Breast (tissue), 4 donors: ENCODE measurements around a stretch of chr21.

GRCh38 chr21:41489330-41489728 is 18.6 kb downstream of the TMPRSS2 start:
- PRO-cap, 3 experiments, result no peak in any of the 3 experiments
- RRBS, result no CpG with 5 or more reads among the region's 7 CpGs

GRCh38 chr21:41559979-41560730 is 52.2 kb upstream of the TMPRSS2 start:
- PRO-cap, 3 experiments, result no peak in any of the 3 experiments
- RRBS, result 83% methylated on average over 2 of the region's 17 CpGs

DNA sequence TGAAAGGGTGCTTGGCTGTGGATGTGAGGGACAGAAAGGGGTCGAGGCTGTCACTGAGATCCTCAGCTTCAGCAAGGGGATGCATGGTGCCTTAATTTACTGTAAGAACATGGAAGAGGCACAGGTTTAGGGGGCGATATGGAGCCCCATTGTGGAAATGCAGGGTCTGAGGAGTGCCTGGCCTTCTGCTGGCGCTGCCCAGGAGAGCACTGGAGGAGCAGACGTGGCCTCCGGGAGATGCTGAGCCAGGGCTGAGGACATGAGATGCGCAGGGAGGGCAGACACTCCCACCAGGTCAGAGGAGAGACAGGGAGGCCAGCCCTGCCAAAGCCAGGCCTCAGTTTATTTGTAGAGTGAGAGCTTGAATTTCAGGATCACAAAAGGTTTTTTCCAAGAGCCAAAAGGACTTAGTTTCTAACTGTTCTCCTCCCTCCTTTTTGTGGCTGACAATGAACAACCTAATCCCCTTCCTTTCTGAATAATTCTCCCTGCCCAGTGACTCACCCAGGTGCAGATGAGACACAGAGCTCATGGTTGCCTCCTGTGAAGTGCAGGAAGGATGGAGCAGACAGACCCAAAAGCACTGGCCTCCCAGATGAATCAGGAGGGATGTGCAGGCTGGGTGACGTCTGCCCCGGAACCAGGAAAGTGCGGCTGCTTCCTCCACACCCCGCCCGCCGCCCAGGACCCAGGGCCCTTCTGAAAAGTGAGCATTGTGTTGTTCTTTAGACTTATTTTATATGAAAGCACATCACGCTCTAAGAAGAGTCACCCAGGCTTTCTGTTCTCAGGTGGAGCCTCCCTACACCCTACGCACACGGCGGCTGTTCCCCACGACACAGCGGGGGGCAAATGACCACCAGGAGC is 73.0 kb upstream of the TMPRSS2 start:
- PRO-cap, 3 experiments, result no peak in any of the 3 experiments
- RRBS, result no CpG with 5 or more reads among the region's 18 CpGs

GRCh38 chr21:41592984-41593571 is 85.1 kb upstream of the TMPRSS2 start:
- PRO-cap, 3 experiments, result no peak in any of the 3 experiments
- RRBS, result 92% methylated on average over 2 of the region's 12 CpGs

DNA sequence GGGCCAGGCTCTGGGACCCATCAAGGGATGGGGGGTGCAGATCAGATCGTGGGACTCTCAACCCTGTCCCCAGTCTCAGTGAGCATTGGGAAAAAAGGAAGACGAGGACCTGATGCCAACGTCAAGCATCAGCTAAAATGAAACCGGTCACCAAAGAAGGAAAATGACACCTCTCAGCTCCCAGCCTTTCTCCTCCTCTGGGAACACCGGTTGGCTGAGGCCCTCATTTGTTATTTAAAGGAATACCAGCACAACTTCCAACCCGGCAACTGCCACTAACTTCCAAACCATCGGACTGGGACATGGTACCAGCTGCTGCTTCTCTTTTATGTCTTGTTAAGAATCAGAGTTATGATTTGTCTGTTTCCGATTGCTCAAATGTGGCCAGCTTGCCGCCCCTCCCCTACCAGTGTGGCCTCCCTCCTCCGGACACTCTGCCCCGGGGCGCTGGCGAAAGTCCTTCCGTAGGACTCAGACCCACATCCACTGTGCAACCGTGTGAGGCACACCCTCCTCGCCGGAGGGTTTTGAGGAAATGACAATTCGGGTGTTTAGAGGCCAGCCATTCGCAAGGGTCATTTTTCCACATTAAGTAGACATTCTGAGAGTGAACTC is 5.7 kb downstream of the RIPK4 start:
- PRO-cap, 3 experiments, result no peak in any of the 3 experiments
- RRBS, result 12% methylated on average over 9 of the region's 19 CpGs

DNA sequence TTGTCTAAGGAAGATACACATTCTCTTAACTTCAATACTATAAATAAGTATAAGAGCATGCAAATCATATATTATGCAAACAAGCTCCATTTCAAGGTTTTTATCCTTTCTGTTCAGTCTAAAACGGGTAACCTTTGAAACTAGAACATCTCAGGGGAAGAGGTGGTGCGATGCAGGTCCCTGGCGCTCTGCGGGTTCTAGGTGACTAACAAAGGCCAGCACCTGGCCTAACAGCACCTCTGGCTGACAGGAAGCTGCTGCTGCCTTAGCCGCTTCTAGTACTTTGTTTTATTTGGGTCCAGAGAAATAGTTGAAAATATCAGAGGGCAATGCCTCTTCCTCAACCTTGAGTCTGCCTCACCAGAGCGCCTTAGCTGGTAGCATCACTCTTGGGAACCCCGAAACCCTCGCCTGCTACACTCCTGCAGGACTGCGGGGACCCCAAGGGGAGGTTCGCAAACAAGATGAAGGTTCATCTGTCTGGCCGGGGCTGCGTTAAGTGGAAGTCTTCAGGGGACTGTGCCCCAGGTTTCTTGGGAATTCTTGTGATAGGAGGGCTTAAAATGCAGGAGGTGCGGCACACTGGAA is 45.5 kb downstream of the PRDM15 start:
- PRO-cap, 3 experiments, result no peak in any of the 3 experiments
- RRBS, result no CpG with 5 or more reads among the region's 13 CpGs

GRCh38 chr21:41835365-41836381 is 43.5 kb downstream of the PRDM15 start:
- PRO-cap, 3 experiments, result no peak in any of the 3 experiments
- RRBS, result no CpG with 5 or more reads among the region's 50 CpGs

GRCh38 chr21:42028972-42029296 is 18.8 kb upstream of the ZBTB21 start:
- PRO-cap, 3 experiments, result no peak in any of the 3 experiments
- RRBS, result no CpG with 5 or more reads among the region's 3 CpGs

GRCh38 chr21:42056400-42057532 is 14.4 kb upstream of the UMODL1 start:
- PRO-cap, 3 experiments, result no peak in any of the 3 experiments
- RRBS, result no CpG with 5 or more reads among the region's 31 CpGs

DNA sequence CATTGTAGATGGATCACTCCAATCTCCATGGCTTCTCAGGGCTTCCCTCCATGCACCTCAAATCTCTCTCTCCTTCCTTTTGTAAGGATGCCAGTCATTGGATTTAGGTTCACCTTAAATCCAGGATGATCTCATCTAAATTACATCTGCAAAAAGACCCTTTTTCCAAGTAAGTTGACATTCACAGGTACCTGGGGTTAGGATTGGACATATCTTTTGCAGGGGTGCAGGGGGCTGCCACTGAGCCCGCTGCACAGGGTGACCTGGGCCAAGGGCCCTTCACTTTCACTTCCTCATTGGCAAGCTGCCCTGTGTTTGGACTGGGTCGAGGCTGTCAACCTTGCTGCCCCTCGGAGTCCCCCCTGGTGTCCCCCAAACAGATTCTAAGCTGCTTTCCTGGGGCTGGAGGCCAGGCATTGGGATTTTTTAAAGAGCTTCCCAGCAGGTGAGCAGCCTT is 8.0 kb upstream of the UMODL1 start:
- PRO-cap, 3 experiments, result no peak in any of the 3 experiments
- RRBS, result no CpG with 5 or more reads among the region's 3 CpGs

GRCh38 chr21:42125795-42126151 is 54.7 kb downstream of the UMODL1 start:
- PRO-cap, 3 experiments, result no peak in any of the 3 experiments
- RRBS, result no CpG with 5 or more reads among the region's 6 CpGs

DNA sequence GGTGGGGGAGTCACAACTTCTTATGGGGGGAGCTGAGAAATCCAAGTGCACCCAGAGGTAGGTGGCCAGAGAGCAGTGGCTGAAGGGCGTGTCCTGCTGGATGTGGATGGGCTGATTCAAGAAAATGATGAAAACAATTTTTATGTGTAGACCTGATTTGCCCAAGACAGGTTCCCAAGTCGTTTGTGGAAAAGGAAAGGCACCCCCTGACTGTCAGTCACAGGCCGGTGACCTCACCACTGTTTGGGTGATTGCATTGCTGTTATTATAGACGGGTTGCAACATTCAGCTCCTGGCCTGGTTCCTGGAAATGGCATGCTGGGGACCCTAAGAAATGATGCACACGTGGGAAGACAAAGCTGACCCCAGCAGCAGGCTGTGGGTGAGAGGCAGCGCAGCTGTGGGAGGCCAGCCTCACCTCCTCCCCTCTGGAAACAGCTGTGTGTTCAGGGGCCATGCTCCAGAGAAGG is 23.6 kb upstream of the ABCG1 start:
- PRO-cap, 3 experiments, result no peak in any of the 3 experiments
- RRBS, result no CpG with 5 or more reads among the region's 6 CpGs

DNA sequence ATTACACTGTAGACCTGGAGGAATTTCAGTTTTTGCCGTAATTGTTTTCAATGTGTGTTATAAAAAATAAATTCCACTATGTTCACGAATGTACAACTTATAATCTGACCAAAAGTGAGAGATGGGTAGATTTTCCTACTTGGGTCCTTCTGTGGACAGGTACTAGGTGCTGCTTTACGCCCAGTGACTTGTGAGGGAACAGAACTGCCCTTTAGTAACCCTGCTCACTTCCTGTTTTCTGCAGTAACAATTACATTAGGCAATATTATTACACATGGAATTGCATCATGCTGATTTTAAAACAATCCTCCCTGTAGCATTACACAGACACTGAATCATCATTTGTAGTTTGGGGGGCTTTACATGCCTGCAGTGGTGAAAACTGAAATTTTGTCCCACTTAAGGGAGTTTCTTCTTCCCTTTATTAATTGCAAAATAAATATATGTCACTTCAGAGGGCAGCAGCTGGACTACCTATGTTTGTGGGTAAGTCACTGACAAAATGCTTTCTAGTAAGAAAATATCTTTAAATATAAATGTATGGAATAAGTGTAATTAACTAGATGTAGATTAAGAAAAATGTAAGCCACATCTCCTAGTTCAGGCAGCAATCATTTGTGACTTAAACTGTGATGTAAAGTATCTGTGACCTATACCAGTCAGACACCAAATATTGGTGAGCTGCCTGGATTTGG is 19.4 kb upstream of the ABCG1 start:
- PRO-cap, 3 experiments, result no peak in any of the 3 experiments
- RRBS, result no CpG with 5 or more reads among the region's 3 CpGs

GRCh38 chr21:42225580-42226230 is 6.8 kb downstream of the ABCG1 start:
- PRO-cap, 3 experiments, result no peak in any of the 3 experiments
- RRBS, result no CpG with 5 or more reads among the region's 14 CpGs

DNA sequence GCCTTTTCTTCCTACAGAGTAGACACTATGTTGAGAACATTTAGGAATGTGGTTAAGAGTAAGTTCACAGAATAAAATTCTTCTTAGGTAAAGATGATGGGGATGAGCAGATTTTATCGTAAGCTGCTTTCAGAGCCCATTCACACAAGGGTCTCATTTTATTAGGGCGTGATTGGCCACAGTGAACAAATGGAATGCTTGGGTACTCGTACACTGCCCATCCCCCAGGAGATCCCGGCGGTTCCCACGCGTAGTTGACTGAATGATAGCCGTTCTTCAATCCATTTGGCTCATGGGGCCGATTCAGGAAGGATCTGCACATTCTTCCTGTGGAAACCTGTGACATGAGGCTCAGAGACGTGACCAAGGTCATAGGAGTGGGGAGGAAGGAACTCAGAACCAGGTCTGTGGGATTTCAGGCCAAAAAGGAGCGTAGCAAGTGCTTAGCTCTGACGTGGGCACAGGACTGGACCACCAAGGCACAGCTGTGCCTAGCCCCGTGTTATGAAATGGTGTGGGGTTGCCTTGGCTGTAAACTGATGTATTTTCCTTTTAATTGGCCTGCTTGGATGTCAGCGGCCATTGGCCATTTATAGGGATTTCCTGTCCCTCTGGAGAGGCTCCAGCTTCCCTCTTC is 11.7 kb downstream of the ABCG1 start:
- PRO-cap, 3 experiments, result no peak in any of the 3 experiments
- RRBS, result no CpG with 5 or more reads among the region's 14 CpGs

DNA sequence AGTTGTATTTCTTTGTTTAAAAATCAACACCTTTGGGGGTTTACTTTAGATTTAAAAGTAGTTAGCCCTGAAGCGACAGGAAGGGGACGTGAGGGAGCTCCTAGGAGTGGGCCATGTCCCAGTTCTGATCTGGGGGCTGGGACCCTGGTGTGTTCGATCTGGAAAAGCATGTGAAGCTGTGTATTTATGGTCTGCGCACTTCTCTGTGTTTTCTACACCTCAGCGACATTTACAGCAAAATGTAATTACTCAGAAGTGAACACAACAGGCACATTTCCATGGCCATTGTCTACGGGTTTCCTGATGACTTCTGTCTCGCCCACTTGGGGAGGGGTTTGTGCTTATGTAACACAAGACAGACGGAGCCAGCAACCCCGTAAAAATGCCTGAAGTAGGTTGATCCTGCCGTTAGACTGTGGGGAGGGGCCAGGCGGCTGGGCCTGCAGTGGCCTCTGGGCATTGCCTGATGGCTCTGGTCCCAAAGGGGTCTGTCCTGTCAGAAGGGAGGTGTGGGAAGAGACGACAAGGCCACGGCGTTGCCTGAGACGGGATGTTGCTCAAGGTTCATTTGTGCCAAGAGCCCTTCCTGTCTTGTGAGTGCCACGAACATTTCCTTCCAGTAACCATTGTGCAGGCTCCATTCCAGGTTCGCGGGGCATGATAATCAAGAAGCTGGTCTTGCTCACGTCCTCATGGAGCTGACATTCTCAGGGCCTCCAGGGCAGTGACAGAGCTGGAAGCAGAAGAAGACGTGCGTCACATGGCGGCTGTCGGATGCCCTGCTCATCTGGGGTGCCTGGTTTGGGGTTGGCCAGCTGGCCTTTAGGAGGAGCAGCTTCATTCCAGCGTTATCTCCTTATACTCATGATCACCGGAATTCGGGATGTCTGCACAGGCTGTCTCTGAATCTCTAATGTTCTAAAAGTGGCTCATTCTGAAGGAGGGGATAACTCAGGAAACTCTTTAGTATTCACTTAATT is 44.7 kb downstream of the ABCG1 start:
- PRO-cap, 3 experiments, result peak in 1 of 3 experiments; most common minus-strand start position 160 of the sequence (in 1)
- RRBS, result no CpG with 5 or more reads among the region's 26 CpGs

DNA sequence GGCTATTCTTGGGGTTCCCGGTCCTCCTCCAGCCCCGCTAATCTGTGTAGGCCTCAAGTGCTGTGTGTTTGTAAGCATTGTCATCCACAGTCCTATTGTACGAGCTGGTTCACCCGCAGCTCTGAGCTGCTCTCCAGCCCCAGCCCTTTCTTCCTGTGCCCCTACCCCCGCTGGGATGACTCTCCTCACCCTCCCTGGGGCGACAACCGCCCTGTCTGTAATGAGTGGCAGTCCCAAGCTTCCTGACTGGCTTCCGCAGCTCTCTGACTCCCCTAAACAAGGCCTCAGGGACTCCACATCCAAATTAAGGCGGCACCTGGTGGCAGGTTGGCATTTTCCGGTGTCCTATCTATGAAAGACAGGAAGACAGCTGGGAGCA is 45.8 kb downstream of the TFF3 start:
- PRO-cap, 3 experiments, result no peak in any of the 3 experiments
- RRBS, result 39% methylated on average over 1 of the region's 10 CpGs

DNA sequence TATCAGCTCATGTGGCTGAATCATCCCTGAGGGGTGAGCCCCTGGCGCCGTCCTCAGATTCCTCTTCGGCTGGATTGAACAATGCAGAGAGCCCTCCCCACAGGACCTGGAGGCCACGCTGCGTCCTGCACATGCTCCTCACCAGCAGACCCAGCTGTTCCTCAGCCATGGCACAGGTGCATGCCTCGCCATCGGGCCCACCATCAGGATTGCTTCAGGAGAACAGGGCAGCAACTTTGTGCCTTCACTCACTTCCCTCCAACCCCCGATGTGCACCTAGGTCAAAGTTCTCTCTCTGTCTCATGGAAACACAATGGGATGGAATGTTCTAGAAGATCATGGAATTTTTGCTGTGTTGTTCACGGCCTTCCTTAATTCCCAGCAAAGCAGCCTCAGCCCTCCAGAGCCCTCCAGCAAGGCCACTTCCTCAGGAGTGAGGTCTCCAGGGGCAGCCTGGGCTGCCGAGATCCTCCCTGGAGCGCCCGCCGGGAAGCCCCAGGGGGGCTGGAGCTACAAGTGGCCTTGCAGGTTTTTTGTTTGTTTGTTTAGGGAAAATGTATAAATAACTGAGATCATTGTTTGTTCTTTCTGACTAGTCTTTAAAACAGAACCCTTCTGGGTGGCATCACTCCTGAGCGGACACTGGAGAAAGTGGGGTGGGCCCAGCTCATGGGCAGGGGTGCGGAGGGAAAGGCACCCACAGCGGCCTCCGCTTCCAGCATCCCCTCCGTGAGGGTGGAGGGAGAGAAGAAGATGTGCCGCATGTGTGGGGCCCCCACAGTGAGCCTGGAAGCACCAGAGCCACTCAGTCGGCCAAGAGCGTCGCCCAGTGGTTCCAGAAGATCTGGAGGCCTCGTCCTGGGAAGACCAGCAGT is 35.0 kb downstream of the TFF3 start:
- PRO-cap, 3 experiments, result no peak in any of the 3 experiments
- RRBS, result no CpG with 5 or more reads among the region's 23 CpGs

DNA sequence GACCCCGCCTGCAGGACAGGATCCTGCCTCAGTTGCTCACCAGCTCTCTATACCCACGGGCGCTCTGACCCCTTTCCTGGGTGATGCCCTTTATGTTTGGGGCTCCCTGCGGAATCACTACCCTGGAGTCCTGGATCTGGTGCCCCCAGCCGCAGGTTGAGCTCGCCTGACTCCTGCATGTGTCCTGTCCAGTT is 32.4 kb downstream of the TFF3 start:
- PRO-cap, 3 experiments, result no peak in any of the 3 experiments
- RRBS, result no CpG with 5 or more reads among the region's 6 CpGs

GRCh38 chr21:42350190-42350791 is 503 bp downstream of the TFF2 start:
- PRO-cap, 3 experiments, result no peak in any of the 3 experiments
- RRBS, result no CpG with 5 or more reads among the region's 13 CpGs